Gallbladder (tissue), 1 donor: ENCODE results near the genes ZNF319 and SLC38A7.

DNA sequence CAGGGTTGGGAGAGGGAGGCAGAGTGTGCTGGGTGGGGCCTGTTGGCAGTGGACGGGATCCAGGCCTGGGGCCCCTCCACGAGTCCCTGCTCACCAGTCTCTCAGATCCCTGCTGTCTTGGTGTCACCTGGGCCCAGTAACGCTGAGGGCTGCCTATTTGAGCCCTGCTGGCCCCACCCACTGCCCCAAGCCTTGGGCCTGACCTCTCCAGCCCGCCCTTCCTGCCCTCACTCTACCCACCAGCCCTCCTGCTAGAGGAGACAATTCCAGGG lies 21.6 kb downstream of the CCDC102A start:
- PRO-cap = no peak

DNA sequence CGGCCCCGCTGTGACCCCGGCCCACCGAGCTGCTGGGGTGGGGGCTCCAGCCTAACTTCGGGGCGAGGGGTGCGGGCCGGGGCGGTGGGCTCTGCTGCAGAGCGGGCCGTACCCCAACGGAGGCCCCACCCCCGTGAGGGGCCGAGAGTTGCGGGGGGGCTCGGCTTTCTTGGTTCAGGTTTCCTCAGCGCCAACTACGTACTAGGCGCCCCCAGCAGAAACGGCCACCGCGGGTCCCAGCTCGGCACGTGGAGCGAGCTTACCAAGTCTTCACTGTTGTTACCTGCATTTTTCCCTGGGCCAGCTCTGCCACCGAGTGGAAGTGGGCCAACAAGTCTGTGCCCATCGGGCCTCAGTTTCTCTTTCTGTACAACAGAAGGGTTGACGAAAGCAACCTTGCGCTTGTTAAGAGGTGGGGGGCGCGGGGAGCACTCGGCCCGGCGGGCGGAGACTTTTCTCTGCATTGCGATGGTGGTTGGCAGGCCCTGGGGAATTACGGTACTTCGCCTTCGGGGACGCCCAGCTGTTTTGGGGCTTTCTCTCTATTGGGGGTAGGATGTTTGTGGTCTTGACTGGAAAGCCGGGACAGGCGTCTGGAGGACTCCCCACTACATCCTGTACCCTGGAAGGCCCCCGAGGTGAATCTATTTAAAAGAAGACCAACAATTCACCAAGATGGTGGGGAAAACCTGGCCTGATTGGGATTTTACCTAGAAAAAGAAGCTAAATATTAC lies 473 bp upstream of the CCDC102A start:
- PRO-cap = no peak

DNA sequence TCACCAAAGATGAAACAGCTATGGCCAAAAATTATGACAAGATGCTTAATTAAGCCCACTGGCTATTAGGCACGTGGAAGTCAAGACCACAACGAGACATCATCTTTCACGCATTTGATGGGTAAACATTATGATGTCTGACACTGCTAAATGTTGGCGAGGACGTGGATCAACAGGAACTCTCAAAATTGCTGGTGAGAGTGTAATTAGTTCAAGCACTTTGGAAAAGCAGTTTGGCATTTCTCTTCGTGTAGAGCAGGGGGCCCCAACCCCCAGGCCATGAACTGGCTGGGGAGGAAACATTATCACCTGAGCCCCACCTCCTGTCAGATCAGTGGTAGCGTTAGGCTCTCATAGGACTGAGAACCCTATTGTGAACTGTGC lies 39.6 kb upstream of the ADGRG1 start:
- PRO-cap = no peak

GRCh38 chr16:57646017-57646653 lies 17.7 kb downstream of the ADGRG1 start:
- PRO-cap = no peak

GRCh38 chr16:57684242-57685063 lies 10.2 kb upstream of the DRC7 start:
- PRO-cap = no peak

DNA sequence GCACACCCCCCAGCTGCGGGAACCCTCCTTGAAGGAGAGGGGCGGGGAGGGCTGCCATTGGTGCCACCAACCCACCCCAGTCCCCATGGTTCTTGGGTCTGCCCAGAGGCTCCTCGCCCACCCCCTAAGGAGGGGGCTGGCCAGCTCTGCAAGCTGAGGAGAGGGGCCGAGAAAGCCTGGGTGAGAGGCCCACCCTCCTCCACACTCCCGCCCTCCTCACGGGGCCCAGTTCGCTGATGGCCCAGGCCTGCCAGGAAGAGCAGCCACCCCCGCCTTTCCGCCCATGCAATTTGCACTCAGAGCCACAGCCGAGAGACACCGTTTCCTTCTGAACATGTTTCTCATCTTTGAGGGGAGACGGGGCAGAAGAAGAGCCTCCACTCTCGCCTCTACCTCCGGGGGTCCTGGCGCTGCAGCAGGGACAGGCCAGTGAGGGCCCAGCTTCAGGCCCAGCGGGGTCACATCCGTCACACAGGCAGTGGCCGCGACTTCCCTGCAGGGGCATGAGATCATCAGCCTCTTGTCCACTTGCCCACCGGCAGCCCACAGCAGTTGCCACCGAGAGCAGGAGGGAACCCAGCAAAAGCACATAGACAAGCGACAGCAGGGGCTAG lies 23.0 kb downstream of the KATNB1 start:
- PRO-cap = no peak

DNA sequence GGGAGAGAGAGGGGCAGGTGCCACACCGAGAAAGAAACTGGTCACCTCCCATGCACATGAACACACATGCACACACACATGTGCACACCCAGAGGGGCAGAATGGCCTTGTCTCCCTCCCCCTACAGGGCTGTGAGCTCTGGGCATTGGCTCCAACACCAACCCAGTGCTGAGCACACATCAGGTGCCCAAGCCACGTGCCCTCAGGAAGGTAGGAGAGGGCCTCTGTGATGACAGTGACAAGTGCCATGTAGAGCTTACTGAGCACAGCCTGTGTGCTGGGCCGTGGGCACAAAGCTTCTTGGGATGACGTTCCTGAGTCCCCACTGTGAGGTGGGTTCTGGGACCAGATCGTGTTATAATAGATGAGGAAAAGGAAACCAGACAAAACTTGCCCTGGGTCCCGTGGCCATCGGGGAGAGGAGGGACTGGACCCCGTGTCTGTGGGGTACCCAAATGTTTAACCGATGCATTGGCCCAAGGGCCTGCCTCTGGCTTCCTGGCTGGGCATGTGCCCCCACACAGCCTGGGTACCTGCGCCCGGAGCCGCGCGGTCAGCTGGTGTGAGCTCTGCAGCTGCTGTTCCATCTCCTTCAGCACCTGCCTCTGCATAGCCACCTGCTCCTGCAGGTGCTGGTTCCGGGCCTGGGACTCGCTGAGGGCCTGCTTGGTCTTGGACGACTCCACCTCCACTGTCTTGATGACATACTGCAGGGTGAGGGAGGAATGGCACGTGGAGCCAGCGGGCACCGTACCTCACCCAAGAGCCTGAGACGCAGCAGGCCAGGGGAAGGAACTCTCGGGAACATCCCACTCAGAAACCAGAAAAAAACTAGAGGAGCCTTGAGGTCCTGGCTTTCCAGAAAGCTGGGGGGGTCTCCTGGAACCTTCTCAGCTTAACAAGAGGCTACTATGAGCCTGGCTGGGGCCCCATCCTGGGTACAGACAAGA lies 32.0 kb downstream of the KIFC3 start:
- PRO-cap = no peak

DNA sequence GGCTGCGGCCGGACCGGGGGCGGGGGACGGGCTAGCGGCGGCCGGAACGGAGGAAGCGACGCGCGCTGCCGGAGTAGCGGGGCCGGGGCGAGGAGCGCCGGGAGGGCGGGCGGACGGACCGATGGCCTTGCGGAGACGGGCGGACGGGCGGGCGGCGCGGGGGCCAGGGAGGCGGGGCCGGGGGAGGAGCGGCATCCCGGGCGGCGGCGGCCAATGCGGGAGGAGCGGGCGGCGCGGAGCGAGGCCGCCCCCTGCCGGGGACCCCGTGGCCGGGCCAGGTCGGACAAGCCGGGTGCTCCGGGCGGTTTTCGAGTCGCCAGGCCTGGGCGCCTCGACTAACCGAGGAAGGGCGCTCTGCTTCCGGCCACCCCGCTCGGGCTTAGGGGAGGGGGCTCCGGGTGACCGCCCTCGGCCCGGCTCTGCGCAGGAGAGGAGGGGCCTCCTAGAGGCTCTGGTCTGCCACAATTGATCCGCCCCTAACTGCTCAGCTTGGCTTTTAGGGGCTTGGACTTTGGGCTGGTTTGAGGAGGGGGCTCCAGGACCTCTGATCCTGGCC lies at the start of gene ZNF319:
TSS of gene ZNF319 (minus strand) at position 141 of the 556 bp plus-strand sequence.
- PRO-cap = bidirectional peak, plus-strand start at position 277 of the sequence, minus-strand start at position 137 of the sequence

DNA sequence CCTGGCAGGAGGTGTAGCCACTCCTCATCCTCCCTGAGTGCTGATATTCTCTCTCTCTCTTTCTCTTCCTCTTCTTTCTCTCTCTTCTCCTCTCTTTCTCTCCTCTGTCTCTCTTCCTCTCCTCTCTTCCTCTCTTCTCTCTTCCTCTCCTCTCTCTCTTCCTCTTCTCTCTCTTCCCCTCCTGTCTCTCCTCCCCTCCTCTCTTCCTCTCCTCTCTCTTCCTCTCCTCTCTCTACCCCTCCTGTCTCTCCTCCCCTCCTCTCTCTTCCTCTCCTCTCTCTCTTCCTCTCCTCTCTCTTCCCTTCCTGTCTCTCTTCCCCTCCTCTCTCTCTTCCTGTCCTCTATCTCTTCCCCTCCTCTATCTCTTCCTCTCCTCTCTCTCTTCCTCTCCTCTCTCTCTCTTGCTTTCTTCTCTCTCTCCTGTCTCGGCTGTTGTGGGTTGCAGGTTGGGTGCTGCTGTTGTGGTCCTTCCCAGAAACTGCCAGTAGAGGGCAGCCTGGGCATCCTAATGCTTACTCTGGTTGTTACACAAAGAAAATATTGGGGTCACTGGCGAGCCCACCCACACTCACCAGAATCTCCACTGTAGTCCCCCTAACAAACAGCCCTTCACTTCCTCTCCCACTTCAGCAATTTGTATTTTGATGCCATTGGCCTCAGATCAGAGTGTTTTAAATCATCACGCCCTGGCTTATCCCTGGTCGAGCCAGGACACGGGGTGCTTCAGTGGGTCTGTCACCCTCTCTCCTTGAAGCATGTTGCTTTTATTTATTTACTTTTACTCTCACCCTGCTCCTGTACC lies 5.0 kb upstream of the MMP15 start:
- PRO-cap = no peak

- PRO-cap = no peak
These were observed 15.1 kb downstream of the CCDC113 start for GRCh38 chr16:58264796-58265297.

GRCh38 chr16:58409325-58409844 lies 17.1 kb downstream of the GINS3 start:
- PRO-cap = no peak

DNA sequence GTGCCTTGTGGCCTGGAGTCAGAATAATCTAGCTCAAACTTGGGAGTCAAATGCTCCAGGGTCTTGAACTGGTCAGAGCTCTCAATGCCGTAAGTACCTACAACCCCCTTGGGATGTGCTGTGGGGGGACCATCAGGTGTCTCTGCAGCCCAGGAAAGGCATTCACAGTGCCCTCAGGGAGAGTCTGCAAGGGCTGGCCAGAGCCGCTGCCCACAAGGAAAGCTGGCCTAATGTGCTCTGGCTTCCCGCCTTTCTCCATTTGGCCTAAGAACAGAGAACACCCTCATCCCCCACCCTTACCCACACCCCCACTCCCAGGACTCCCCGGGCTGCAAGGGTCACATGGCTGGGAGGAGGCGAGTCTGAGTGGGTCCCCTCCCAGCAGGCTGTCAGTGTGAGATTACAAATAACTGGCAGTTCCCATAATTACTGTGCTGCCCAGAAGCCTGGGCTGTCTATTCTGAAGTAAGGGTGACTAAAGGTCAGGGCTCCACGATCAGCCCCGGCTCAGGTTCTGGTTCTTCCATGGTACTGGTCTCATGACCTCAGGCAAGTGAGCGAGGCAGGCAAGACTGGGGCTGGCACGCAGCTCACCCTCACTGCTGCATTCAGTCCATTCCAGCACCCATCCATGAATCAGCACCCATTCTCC lies 41.7 kb downstream of the GINS3 start:
- PRO-cap = no peak

- PRO-cap = no peak
These were observed 48.7 kb upstream of the NDRG4 start for GRCh38 chr16:58451325-58451605.

- PRO-cap = no peak
These were observed 36.8 kb upstream of the NDRG4 start for GRCh38 chr16:58462707-58463913.

- PRO-cap = no peak
These were observed 12.2 kb upstream of the NDRG4 start for GRCh38 chr16:58487655-58488137.

GRCh38 chr16:58683897-58684924 lies at the start of gene SLC38A7:
TSS of gene SLC38A7 (minus strand) at chr16:58684770.
- PRO-cap = unidirectional peak, minus-strand start at chr16:58684743

DNA sequence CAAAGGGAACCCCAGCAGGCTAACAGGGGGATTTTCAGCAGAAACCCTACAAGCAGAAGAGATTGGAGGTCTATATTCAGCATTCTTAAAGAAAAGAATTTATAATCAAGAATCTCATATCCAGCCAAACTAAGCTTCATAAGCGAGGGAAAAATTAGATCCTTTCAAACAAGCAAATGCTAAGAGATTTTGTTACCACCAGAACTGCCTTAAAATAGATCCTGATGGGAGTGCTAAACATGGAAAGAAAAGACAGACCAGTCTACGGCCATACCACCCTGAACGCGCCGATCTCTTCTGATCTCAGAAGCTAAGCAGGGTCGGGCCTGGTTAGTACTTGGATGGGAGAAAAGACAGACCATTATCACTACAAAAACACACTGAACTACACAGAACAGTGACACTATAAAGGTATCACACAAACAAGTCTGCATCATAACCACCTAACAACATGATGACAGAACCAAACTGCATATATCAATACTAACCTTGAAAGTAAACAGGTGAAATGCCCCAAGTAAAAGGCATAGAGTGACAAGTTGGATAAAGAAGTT lies 997.1 kb upstream of the GOT2 start:
- PRO-cap = no peak

GRCh38 chr16:64864218-64864665 lies 257.6 kb downstream of the CDH11 start:
- PRO-cap = no peak

DNA sequence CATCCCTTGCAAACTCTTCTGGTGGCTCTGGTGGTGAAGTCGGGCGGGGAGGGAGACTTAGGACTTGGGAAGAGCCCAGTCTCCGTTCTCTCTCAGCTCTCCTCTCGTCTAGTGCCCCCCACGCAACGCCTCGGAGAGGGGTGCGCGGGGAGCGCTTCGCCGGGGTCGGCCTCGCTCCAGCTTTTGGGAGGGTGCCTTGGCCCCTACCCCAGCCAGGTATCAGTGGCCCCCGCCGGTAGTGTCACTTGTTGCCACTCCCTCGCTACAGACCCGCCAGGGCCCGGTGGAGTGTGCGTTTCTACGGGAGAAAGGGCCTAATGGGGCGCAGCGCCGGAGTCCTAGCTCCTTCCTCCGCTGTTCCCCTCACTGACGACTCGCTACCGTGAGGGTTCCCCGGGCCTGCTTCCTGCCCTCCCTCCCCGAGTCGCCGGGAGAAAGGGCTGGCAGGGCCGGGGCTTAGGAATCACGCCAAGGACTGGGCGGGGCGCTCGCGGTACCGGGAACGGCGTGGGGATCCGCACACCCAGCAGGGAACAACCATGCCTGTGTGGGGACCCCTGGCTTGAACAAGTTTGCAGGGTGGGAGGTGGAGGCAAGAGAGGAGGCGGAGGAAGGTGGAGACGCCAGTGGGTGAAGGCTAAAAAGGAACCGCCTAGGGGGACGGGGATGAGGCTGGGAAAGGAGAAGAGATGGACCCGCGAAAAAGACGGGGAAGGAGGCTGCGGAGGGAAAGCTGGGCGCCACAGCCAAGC lies 975 bp upstream of the CDH11 start:
- PRO-cap = bidirectional peak, plus-strand start at position 499 of the sequence, minus-strand start at position 368 of the sequence; bidirectional peak, plus-strand start outside the sequence, minus-strand start at position 574 of the sequence

DNA sequence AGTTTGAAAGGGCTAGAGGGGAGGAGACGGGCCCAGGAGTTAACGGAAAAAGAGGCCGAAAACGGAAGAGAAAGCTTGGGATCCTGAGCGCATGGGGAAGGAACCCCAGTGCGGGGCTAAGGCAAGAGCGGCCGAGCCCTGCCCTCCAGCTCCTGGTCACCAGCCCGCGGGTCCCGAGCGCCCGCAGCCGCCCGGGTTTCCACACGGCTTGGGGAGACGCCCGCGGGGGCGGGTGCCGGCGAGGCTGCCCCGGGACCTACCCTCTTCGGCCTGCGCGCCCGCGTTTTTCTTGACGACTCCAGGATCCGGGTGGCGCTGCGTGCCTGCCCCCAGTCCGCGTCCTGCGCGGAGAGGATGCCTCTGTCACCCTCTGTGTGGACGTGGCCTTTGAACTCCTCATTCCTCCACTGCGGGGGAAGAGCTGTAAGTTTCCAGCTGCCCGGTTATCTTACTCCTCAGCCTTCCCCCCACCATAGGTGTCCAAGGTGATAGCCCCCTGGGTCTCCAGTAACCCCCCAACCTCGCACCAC lies 1.6 kb upstream of the CDH11 start:
- PRO-cap = bidirectional peak, plus-strand start at position 67 of the sequence, minus-strand start outside the sequence